Mammary epithelial cell (primary cell): ENCODE measurements around the gene SYNM.

- CAGE, long polyA plus RNA: no peak
- RRBS: no CpG with 5 or more reads among the region's 2 CpGs
These were observed 35.6 kb downstream of the IGF1R start for GRCh38 chr15:98683948-98684308.

DNA sequence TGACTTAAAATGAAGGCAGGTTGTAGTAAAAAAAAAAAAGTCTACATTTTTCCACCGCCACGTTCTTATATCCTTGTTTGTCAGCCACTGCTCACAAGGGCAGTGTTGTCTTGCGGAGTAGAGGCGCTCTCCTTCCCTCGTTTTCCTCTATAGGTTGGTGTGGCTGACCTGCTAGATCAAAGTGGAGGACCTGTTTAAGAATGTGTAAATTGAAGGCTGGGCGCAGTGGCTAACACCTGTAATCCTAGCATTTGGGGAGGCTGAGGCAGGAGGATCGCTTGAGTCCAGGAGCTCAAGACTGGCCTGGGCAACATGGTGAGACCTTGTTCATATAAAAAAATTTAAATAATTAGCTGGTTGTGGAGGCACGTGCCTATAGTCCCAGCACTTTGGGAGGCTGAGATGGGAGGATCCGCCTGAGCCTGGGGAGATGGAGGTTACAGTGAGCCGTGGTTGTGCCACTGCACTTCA is 65.8 kb downstream of the IGF1R start:
- CAGE, long polyA plus RNA: no peak
- RRBS: no CpG with 5 or more reads among the region's 10 CpGs

- CAGE, long polyA plus RNA: no peak
- RRBS: no CpG with 5 or more reads among the region's 12 CpGs
These were observed 106.0 kb downstream of the IGF1R start for GRCh38 chr15:98753934-98755115.

DNA sequence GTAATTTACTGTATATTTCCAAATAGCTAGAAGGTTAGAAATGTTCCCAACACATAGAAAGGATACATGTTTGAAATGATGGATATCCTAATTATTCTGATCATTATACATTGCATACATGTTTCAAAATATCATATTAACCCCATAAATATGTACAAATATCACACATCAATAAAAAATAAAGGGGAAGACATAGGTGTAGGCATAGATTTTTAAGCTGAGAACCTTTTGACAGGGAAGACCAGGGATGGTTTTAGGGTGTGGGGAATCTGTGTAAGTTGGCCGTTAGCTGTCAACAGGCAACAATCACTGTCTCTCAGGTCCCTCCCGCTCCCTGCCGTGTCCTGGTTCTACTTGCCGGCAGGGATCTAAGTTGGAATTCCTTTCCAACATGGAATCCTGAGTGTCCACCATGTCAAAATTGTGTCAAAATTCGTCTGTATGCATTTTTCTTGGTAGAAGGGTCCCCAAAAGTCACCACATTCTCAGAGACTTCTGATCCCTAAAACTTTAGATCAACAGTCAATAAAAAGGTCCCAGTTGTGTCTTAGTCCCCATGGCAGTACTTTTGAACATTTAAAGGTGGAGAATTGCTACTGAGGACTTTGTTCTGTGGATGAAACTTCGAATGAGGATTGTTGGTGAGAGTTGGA is 122.2 kb downstream of the IGF1R start:
- CAGE, long polyA plus RNA: no peak
- RRBS: no CpG with 5 or more reads among the region's 6 CpGs

DNA sequence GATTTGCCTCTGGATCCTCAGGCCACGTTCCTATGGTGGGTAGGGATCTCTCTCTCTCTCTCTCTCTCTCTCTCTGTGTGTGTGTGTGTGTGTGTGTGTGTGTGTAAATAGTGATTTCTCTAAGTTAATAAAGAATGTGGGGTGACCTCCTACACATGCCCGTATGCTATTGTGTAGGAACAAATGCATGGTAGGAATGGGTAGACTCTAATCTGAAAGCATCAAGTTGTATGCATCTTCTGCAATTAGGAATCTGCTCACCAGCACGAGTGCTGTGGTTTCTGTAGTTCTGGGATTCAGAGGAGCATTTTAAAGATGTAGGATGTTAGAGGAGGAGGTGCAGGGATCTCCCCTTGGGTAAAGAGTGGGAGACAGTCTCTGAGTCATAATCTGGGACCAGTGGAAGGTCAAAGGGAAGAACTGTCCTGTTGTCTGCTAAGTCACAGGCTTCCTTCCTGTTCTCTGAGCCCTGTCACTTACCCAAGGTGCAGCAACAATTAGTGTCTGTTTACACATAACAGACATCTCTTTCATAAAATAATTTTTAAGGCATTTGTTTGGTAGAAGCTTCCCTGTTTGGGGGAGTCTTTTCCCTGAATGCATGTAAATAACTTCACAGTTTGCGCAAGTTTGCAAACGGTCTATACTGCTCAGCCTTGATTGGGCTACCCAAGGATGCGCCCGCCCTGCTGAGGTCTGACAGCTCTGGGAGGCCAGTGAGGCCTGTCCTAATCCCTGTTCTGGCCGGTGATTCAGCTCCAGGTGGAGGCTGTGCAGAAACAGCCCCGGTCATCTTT is 139.8 kb downstream of the IGF1R start:
- CAGE, long polyA plus RNA: no peak
- RRBS: no CpG with 5 or more reads among the region's 9 CpGs

DNA sequence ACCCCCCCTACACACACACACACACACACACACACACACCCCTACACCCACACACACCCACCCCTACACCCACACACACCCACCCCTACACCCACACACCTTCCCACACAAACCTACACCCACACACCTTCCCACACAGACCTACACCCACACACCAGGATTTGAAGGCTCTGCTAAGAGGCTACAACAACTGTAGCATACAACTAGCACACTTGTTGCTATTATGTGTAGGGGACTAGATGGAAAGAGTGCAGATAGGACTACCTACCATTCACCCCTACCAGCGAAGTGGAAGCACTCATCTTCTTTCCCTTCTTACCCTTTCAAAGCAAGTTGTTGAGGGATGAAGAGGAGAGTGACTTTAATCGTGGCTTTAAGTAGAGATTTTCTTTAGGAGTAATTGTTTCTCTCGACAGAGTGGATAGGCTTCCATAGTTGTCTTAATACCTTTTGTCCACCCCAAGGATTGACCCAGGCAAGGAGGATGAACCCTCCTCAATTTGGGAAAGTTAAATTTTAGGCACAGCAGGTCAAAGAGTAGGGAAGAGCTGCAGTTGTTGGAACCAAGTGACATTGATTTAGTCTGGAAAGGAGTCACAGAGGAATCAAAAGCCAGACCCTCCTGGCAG is 172.4 kb downstream of the PGPEP1L start:
- CAGE, long polyA plus RNA: no peak
- RRBS: no CpG with 5 or more reads among the region's 3 CpGs

GRCh38 chr15:98843026-98843488 is 164.5 kb downstream of the PGPEP1L start:
- CAGE, long polyA plus RNA: no peak
- RRBS: no CpG with 5 or more reads among the region's 7 CpGs

DNA sequence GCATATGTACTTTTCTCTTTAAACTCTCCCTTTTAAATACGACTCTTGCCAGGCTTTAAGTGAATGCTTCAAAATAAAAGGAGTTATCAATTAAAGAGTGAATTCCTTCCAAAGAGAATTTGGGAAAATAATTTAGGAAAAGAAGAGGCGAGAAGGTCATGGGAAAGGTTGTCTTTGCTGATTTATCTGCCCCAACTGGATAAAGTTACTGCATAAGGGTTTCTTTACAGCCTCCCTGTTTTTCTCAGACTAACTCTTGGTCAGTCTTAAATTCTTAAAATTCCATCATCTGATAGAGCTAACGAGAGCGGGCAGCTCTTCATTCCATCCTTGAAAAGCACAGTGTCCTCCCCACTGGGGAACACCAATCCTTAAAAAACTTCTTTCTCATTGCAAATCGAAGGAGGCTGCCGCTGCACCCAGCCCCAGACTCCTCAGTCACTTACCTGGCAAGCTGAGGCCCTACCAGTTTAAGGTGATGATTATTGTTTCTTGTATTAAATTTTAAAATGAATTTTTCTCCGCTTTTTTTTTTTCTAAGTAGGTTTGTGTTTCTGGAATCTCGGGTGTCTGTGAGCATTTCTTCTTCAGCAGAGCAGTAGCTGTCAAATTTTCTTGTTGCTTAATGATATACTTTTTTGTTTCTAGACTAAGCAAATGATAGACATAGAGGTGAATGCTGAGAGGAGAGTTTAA is 107.2 kb downstream of the PGPEP1L start:
- CAGE, long polyA plus RNA: no peak
- RRBS: no CpG with 5 or more reads among the region's 8 CpGs

DNA sequence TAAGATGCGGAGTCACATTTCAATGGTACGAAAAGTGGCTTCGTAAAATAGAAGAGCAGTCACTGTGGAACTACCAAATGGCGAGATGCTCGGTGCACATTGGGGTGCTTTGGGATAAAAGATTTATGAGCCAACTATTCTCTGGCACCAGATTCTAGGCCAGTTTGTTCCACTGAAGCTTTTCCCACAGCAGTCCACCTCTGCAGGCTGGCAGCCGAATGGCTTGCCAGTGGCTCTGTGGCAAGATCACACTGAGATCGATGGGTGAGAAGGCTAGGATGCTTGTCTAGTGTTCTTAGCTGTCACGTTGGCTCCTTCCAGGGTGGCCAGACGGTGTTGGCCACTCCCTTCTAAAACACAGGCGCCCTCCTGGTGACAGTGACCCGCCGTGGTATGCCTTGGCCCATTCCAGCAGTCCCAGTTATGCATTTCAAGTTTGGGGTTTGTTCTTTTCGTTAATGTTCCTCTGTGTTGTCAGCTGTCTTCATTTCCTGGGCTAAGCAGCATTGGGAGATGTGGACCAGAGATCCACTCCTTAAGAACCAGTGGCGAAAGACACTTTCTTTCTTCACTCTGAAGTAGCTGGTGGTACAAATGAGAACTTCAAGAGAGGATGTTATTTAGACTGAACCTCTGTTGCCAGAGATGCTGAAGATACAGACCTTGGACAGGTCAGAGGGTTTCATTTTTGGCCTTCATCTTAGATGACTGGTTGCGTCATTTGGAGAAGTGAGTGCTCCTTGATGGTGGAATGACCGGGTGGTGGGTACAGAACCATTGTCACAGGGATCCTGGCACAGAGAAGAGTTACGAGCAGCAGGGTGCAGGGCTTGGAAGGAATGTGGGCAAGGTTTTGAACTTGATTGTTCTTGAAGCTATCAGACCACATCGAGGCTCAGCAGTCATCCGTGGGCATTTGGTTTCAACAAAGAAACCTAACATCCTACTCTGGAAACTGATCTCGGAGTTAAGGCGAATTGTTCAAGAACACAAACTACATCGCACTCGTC is 45.4 kb downstream of the PGPEP1L start:
- CAGE, long polyA plus RNA: no peak
- RRBS: no CpG with 5 or more reads among the region's 23 CpGs

DNA sequence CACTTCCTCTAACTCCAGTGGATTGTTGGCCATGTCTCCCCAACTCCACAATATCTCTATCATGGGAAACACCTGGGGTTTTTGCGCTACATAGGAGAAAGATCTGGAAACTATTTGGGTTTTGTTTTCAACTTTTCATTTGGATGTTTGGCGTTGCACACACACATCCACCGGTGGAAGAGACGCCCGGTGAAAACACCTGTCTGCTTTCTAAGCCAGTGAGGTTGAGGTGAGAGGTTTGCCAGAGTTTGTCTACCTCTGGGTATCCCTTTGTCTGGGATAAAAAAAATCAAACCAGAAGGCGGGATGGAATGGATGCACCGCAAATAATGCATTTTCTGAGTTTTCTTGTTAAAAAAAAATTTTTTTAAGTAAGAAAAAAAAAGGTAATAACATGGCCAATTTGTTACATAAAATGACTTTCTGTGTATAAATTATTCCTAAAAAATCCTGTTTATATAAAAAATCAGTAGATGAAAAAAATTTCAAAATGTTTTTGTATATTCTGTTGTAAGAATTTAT is 43.7 kb downstream of the PGPEP1L start:
- CAGE, long polyA plus RNA: no peak
- RRBS: no CpG with 5 or more reads among the region's 7 CpGs

DNA sequence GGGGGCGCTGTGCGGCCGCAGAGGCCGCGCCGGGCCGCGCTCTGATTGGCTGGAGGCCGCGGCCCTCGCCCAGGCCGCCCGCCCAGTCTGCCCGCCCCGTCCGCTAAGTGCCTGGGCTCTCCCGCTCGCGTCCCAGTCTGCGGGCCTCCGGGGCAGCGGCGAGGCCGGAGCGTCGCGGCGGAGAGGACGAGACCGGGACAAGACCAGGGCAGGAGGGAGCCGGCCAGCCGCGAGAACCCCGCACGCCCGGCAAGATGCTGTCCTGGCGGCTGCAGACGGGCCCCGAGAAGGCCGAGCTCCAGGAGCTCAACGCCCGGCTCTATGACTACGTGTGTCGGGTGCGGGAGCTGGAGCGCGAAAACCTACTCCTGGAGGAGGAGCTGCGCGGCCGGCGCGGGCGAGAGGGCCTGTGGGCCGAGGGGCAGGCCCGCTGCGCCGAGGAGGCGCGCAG is at the start of gene SYNM:
Gene SYNM (plus strand): TSS at position 135 of the 451 bp plus-strand sequence.
- CAGE, long polyA plus RNA: no peak
- RRBS: 1% methylated on average over 14 of the region's 59 CpGs

DNA sequence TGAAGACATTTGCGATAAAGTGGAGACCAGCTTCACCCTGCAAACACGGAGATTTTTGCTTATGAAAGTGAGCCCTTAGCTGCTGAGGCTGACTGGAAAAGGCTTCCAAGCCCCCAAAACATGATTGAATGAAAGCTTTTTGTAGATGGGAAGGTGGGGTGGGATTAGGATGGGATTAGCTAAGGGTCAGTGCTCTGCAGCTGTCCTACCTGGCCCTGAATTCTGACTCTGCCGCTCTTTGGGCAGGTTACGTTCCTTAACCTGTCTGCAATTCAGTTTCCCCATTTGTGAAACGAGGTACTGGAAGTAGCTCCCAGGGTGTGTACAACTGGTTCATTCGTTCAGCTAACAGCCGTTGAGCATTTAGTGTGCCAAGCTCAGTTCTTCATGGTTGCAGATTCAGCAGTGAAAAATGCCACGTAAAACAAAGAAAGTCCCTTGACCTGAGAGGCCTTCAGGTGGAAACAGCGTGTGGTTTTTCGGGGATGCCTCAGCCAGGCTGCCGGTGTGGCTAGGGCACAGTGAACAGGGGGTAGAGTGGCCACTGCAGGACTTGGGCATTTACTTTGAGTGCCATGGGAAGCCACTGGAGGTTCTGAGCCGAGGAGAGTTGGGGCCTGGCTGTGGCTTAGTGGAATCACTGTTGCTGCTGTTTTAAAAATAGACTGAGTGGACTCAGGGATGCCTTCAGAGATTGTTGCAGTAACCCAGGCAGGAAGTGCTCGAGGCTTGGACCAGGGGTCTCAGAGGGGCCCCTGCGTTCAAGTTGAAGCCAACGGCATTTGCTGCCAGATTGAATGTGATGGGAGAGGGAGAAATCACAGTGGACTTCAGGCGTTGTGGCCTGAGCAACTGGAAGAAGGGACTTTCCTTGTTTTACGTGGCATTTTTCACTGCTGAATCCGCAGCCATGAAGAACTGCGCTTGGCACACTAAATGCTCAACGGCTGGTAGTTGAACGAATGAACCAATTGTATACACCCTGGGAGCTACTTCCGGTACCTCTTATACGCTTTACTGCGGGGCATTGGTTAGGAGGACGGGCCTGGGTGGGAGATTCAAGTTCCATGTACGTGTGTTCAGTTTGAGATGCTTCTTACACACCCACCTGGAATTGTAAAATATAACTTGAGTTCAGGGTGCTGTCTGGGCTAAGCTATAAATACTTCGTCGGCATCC is 4.8 kb downstream of the SYNM start:
- CAGE, long polyA plus RNA: no peak
- RRBS: no CpG with 5 or more reads among the region's 28 CpGs

DNA sequence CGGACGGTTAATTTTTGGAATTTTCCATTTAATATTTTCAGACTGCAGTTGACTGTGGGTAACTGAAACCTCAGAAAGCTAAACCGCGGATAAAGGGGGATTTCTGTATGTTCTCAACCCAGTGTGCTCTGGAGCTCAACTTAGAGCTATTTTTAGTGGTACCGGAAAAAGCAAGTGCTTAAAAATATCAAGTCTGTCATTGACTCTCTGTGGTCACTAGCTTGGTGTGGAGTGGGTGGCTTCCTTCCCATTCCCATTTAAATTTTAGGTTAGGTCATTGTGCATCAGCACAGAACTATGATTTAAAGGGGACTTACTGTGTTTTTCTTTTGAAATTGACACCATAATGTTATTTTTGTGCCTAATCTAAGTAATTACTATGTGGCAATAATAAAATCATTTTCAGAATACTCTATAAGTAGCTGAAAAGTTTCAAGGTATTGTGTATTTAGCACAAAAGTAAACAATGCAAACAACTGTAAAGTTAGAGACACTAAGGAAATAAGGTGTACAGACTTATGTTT is 73.1 kb downstream of the LRRC28 start:
- CAGE, long polyA plus RNA: no peak
- RRBS: no CpG with 5 or more reads among the region's 5 CpGs

DNA sequence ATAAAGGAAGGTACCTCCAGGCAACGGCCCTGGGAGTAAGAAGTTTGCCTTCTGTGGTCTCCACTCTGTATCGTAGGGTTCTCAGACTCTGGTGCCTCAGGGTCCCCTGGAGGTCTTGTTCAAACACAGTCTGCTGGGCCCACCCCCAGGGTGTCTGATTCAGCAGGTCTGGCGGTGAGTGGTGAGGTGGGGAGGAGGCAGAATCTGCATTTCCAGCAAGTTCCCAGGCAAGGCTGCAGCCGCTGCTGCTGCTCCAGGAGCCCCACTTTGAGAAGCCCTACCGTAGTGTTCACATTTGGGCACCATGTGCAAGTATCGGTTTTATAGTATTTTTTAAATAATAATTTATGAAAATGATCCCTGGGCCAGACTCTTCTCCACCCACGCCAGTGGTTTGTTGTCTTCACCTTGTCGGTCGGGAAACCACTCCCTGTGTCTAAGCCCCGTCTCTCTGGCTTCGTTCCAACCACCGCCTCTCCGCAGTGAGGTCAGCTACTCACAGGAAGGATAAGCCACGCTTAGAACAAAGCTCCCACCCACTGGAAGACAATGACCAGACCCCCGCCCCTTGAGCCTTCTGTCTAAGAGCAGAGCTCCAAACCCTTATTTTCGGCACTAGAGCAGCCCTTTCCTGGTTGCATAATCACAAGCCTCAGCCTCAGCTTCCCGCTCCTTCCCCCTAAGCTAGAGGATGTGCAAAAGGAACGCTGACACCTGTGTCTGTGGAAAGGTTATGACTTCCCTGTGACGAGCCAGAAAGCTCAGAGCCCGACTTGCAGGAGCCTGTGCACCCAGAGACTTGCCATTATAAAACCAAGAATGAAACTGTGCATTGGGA is 115.0 kb upstream of the MEF2A start:
- CAGE, long polyA plus RNA: no peak
- RRBS: no CpG with 5 or more reads among the region's 20 CpGs

DNA sequence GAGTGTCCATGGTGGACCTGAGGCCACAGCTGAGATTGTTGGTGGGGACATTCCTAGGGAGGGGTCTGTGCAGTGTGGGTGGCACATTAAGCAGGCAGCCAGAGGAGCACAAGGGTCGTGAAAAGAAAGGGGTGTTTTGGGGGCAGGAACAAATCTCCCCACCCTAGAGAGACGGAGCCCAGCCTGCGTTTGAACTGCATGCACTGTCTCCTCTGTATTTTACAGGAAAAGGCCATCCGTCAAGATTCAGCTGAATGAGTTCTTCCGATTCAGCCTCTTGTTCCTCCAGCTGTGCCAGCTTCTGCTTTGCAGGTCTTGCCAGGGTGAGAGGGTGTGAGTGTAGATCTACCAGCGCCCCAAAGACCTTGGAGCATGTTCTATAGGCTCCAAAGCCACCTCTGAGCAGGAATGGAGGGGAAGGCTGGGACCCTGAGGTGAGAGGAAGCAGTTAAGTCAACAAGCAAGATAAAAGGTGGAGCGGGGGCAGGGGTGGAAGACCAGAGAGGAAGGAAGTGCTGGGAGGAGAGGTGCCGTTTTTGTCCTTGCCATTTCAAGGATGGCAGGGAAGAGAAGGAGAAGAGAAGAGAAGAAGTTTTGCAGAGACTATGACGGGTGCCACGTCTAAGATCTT is 80.3 kb upstream of the MEF2A start:
- CAGE, long polyA plus RNA: no peak
- RRBS: no CpG with 5 or more reads among the region's 10 CpGs

DNA sequence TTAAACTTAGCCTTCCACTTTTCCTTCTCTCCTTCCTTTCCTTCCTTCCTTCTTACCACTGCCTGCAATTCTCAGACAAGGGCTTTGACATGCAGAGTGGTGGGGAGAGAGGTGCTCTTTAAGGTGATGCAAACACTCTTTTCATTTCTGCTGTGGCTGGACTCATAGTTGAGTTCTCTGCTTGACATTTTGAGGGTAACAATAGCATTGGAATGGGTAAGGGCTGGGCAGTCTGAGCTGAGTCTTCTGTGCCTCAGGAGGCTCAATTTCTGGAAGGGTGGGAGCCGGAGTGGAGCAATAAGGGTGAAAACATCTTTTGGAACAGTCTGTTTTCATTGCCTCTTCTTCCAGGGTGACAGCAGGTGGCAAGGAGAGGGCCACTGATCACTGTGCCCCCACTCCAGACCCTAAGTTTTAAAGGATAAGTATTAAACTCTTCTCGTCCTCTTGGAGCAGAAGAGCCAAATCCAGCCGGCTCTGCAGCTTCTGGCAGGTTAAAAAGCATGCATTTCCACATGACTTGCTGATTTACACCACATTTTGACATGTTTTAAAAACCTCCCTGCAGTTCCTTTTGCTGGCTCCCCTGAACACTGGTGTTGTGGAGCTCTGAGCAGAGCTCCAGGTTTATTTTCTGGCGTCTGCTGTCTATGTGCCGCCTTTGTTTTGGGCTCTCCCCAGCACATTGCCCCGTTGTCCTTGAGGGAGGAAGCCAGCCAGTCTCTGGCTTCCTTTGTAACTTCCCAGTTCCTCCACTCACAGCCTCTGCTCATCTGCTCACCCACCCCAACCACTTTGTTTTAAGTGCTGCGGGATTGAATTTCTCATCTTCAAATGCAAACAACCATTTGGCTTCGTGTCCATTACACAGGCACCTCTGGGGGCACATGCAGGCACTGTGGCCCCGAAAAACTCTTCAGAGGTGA is 1.8 kb upstream of the MEF2A start:
- CAGE, long polyA plus RNA: no peak
- RRBS: no CpG with 5 or more reads among the region's 9 CpGs

GRCh38 chr15:99592073-99592941 is 26.5 kb downstream of the MEF2A start:
- CAGE, long polyA plus RNA: no peak
- RRBS: no CpG with 5 or more reads among the region's 7 CpGs

DNA sequence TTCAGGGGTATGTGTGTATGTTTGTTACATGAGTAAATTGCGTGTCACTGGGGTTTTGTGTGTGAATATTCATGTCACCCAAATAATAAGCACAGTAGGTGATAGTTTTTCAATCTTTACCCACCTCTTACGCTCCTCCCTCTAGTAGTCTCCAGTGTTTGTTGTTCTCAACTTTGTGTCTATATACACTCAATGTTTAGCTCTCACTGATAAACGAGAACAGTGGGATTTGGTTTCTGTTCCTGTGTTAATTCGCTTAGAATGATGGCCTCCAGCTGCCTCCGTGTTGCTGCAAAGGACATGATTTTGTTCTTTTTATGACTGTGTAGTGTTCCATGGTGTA is 54.4 kb downstream of the MEF2A start:
- CAGE, long polyA plus RNA: no peak
- RRBS: no CpG with 5 or more reads among the region's 5 CpGs

DNA sequence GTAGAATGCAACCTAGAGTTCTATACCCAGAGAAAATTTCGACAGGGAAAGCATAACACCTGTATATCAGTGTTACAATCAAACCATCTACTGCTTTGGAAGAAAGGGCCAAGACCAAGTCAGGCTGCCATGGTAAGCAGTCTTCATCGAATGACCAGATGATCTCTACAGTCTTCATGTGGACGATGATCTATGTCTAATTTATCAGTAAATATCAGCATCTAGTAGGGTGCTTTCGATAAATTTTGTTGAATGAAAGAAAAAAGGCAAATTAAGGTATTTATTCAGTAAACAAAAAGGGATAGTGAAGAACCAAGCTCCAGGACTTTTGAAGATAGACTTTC is 74.5 kb downstream of the LYSMD4 start:
- CAGE, long polyA plus RNA: no peak
- RRBS: no CpG with 5 or more reads among the region's 4 CpGs

GRCh38 chr15:100096169-100096526 is 245.6 kb downstream of the ADAMTS17 start:
- CAGE, long polyA plus RNA: no peak
- RRBS: no CpG with 5 or more reads among the region's 10 CpGs